ENCODE measurements around the gene DCAF16.

DNA sequence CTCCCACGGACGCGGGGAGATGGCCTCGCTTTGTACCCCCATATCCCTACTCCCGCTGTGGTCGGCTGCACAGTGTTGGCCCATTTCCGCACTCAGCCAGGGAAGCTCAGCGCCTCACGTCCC is 915 bp downstream of the PROM1 start:
- RRBS: no CpG with 5 or more reads among the region's 9 CpGs

DNA sequence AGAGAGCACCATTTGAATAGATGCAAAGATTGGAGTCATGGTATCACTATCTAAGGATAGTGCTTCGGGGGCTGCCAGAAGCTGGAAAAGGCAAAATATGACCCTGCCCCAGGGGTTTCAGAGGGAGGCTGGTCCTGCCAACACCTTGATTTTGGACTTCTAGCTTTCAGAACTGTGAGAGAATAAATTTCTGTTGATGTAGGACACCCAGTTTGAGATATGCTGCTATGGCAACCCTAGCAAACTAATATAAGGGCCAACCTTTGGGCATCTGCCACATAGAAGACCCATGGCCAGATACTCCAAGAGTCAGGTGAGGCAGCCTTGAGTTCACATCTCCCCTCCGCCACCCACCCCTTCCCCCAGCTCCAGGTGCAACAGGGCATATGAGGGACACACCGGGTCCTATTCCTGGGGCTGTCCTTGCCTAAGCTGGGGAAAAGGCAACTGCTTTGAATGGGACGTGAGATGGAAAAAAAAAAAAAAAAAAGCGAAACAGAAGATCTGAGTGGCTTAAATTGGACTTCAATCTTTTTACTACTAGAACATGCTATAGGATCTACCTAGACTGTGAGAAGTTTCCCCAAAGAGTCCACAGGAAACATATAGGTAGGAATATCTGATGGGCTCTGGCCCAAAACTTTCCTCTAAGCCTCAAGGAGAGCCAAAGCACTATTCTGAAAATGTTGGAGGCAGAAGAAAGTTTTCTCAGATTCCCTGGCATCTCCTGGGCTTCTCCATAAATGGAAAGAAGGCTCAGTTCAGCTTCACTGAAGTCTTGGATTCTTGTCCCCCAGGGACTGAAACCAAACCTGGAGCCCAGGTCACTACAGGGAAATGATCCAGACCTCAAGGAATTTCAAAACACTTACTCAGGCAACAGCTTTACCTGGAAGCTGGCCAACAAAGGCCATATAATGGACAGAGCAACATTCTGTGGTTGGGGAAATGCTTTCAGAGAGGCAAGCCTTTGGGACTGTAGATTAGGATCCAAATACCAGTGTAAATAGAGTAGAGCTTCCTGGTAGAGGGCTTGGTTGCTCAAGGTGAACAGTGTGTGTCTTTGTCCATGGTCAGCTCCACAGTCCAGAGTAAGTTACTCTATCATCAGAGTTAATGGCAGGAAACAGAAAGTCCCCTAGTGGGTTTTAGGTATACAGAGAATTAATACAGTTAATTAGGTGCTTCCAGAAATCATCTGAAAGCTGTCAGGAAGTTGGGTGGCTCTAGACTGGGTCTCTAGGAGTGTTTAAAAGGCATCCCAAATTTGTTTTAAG is 56.8 kb upstream of the PROM1 start:
- RRBS: no CpG with 5 or more reads among the region's 5 CpGs

DNA sequence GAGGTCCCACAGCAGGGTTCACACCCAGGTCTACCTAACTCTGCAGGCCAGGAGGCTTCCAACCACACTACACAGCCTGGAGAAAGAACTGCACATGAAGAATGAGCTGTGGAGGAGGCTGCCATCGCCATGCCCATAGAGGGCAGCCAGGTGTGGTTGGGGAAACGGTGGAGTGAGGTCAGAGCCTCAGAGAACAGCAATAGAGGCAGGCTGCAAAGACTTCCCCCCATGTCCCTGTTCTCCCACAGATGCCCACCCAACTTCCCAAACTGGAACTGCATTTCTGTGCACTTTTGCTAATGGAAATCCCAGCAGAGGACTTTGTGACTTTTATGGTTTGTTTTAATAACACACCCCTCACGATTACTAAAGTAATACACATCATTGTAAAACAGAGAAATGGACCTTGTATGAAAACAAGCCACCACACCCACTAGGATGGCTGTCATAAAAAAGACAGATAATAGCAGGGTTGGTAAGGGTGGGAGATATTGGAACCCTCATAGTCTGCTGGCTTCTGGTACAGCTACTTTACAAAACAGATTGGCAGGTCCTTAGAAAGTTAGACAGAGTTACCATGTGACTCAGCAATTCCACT is 59.0 kb upstream of the PROM1 start:
- RRBS: no CpG with 5 or more reads among the region's 3 CpGs

DNA sequence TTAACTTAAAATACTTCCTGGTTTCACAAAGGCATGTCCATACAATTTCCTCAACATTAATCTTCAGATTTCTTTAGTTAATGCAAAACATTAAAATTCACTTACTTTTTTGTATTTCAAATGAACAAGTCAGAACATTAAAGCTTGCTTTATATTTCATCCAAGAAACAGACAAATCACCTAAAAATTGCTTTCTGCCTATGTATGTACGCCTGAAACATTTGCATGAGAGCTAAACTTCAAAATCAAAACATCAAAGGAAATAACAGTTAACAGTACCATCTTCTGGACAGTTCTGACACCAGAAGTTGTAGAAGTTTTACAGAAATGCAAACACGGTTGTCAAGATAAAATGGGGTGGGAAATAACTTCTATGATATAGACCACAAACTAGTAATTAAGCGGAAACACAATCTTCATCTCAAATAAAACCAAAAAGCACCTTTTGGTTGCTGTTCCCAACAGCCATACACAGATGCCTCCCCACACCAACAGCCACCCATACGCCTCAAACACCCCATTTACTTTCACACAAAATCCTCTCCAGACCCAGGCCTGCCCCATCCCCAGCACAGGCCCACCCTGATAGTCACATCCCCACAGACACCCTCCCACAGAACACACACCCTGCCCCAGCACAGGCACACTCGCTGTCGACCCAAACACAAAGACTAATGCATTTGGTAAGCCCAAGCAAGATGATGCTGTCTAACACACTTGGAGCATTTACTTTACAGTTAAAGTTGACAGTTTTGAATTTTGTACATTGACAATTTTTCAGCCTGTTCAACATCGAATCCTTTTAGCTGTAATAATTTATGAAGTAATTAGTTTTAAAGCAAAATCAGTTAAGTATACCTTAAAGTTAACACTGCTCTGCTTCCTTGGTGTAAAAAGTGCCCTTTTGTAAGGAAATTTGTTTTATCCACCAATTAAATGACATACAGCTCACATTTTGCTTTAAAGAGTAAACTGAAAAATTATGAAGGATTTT is 64.3 kb downstream of the TAPT1 start:
- RRBS: no CpG with 5 or more reads among the region's 7 CpGs

DNA sequence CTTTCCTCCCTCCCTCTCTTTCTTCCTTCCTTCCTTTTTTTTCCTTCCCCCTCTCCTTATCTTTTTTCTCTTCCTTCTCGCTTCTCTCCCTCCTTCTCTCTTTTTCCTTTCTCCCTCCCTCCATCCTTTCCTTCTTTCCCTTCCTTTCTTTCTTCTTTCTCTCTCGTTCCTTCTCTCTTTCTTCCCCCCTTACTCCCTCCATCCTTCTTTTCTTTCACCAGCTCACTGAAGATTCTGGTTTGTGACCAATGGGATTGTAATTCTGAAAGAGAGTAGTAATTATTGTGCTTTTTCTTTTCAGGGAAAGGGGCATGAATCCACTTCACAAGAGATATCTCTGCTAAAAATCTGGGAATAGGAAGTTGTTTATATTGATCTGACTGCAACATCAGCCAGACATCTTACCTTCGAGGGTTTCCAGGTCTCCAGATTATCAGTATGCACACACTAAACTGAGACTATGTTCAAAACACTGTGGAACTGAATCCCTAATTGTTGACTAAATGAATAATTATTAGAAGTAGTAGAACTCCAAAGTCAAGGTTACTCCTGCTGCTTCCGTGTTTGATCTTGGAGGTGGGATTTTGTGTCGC is 225.5 kb downstream of the LDB2 start:
- RRBS: no CpG with 5 or more reads among the region's 5 CpGs

DNA sequence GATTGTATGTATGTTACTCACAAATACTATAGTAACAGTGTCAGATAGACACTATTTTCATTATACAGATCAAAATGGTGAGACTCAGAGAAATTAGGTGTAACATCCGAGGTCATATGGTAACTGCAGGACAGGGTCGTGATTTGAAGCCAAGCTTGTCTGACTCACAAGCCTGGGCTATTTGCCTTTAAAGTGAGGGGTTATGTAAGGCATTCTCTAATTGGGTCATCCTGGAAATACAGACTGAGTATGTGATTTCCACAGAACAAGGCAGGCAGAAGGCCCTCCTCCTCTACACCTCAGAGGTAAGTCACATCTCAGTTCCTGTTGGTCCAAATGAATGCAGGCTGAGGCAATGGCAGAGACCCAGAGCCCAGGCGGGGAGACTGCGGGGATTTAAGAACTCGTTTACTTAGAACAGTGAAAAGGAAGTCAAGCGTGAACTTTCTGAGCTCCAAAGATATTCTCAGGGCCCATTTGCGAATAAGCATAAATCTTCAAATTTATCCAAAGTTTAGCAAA is 153.4 kb downstream of the LDB2 start:
- RRBS: no CpG with 5 or more reads among the region's 7 CpGs

GRCh38 chr4:17436030-17436674 is 75.7 kb downstream of the QDPR start:
- RRBS: no CpG with 5 or more reads among the region's 17 CpGs

GRCh38 chr4:17490550-17491163 is 21.2 kb downstream of the QDPR start:
- RRBS: no CpG with 5 or more reads among the region's 8 CpGs

GRCh38 chr4:17549150-17549493 is 27.9 kb upstream of the LAP3 start:
- RRBS: no CpG with 5 or more reads among the region's 8 CpGs

DNA sequence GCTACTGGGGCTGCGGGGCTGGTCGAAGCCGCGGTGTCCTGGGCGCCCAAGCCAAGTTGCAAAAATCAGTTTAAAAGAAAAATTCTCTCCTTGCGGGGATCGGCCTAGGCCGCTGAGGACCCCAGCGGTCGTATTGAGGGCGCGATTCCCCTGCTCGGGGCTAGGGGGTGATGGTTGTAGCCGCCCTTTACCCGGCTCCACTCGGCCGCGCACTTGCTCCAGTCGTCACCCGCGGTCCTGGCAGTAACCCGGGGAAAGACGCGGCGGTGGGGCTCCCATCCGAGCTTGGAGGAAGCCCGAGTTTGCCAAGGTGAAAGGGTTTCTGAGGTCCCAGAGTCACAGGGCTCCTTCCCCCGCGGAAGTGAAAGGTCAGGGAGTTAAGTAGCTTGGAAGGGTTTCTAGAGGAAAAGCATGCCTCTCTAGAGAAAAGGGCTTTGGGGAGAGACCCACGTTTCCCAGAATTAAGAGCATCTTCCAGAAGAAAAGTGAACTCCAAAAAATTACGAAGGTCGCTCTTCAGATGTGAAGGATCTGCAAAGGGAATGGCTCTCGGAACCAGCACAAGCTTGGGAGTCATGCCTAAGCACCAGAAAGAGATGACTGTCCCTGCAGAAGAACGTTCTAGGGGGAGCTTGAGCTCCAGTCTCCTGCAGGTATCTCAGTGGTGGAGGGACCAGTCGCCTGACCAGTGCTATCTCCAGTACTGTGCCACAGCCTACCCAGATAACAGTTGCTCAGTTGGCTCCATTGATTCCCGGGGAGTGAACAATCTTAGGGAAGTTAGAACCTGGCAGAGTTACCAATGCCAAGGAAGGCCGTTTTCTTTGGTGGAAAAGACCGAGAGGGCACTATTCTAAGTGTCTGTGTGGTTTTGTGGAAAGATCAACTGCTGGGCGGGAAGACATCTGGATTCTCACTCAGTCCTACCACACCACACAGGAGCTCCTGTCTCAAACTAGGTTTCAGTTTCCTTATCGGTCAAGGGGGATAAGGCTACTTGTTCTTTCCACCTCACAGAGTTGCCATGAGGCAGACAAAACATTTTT is 943 bp downstream of the LAP3 start:
- RRBS: 4% methylated on average over 8 of the region's 40 CpGs

- RRBS: no CpG with 5 or more reads among the region's 1 CpG
Observed at GRCh38 chr4:17635566-17636026, 21.2 kb downstream of the MED28 start.

GRCh38 chr4:17810000-17811103 is at the start of gene DCAF16:
Gene DCAF16 (minus strand): TSS chr4:17810757.
- RRBS: 3% methylated on average over 7 of the region's 72 CpGs

GRCh38 chr4:17926386-17926904 is 95.1 kb downstream of the LCORL start:
- RRBS: no CpG with 5 or more reads among the region's 5 CpGs

DNA sequence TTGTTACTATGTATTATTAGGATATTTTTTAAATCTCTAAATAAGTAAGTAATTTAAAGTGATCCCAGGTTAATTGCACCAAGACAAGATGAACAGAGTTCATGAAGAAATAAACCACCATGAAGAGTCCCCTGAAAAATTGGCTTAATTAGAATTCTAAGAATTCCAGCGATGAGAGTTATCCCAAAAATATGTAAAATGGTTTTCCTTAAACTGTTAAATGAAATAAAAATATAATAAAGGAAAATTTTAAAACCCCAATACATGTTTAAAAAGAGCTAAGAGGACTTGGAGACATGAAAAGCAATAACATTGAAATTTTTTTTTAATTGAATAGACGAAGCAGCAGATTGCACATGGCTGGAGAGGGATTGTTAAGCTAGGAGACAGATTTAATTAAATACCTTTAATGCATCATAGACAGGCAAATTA is 141.5 kb upstream of the SLIT2 start:
- RRBS: no CpG with 5 or more reads among the region's 2 CpGs

GRCh38 chr4:20253613-20254471 is 2.1 kb downstream of the SLIT2 start:
- RRBS: 3% methylated on average over 5 of the region's 51 CpGs

- RRBS: no CpG with 5 or more reads among the region's 9 CpGs
Observed at GRCh38 chr4:20431356-20431971, 179.8 kb downstream of the SLIT2 start.

DNA sequence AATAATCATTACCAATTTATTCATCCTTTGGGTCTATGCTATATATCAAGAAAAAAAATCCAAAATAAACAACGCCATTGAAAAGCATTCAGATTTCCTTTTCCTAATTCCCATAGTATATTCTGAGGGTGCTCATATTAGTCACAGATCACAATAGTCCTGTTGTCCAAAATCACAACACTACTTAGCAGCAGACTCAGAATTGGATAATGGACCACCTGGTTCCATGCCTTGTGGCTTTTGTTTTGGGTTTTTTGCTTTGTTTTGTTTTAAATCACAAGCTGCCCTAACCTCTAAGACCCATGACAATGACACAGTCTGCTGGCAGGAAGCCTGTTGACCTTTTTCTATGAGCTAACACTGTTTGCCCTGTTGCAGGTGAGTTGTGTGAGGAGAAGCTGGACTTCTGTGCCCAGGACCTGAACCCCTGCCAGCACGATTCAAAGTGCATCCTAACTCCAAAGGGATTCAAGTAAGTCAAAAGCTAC is 110.9 kb upstream of the PACRGL start:
- RRBS: no CpG with 5 or more reads among the region's 2 CpGs

GRCh38 chr4:21121956-21122395 is 421.7 kb downstream of the PACRGL start:
- RRBS: no CpG with 5 or more reads among the region's 3 CpGs

DNA sequence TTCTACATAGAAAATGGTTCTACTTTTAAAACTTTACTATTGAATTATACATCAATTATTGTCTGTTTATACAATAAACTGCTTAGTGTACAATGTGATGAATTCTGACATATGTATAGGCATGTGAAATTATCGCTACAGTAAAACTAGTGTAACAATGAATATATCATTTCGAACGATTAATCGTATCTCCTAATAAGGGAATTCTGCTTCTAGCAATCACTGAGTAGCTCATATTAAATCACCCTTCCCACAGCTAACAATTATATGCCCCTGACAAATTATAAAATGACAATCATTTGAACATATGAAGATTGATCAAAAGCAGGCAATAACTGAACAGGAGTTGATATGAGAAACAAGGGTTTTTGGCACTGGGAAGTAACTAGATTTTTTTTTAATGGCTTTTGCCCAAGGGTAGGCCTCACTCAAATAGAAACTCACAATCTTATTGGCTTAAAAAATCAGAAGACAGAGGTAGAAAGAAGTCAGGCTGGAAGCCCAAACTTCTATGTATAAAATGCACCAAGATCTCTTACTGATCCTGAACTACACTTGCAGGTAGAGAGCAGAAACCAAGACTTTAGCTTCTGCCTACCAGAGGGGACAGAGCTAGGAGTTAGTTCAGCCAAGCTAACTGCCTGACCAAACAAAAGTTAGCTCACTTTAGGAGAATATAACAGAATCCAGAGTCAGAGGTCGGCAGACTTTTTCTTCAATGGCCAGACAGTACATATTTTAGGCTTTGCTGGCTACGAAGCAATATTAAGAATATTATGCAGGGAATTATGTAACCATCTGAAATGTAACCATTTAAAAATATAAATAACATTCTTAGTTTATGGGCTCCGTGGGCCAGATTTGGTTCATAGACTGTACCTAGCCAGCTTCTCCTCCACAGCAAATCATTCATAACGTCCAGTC is 74.9 kb downstream of the ADGRA3 start:
- RRBS: no CpG with 5 or more reads among the region's 8 CpGs

GRCh38 chr4:22490759-22491033 is 25.2 kb downstream of the ADGRA3 start:
- RRBS: no CpG with 5 or more reads among the region's 2 CpGs

Data from epithelial cell of esophagus (primary cell).